SJCRH30 (cell line): ENCODE results near the genes SKAP2, EVX1 and HIBADH.

- RAMPAGE, long total RNA = no peak
These were observed 129.1 kb downstream of the SNX10 start for GRCh38 chr7:26420707-26421122.

GRCh38 chr7:26638066-26638455, 226.3 kb downstream of the SKAP2 start:
- RAMPAGE, long total RNA = no peak

GRCh38 chr7:26863870-26864979, at the start of gene SKAP2:
Gene SKAP2, minus strand, starts transcription at chr7:26864590.
- RAMPAGE, long total RNA = start-site peak on the minus strand at chr7:26864574-26864642, 28 and 14 reads in 2 replicates

- RAMPAGE, long total RNA = no peak
These were observed 8.6 kb downstream of the HOXA4 start for GRCh38 chr7:27121833-27122451.

DNA sequence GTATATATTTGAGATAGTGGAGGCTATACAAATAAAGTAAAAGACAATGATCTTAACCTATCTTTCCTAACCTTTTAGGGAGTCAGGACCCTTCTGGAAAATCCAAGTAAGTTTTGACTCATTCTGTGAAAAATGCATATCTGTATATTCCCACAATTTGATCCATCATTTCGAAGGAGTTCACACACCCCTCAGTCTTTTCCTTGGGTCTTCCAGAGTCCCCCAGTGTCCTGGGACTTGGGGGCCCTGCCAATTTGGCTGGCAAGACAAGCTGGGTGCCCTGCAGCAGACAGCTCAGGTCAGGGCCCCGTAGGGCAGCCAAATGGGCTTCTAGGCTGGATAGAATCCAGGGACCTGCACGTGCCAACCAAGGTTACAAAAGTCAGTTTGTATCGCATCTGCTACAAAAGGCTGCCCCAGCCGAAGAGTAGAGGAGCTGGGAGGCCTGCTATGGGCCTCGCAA, 2.7 kb upstream of the HOXA10 start:
- RAMPAGE, long total RNA = no peak

GRCh38 chr7:27189204-27189776, 4.3 kb upstream of the HOXA11 start:
- RAMPAGE, long total RNA = no peak

- RAMPAGE, long total RNA = no peak
These were observed at the start of gene EVX1 for GRCh38 chr7:27242375-27242913. Gene EVX1, plus strand, starts transcription at chr7:27242802.

DNA sequence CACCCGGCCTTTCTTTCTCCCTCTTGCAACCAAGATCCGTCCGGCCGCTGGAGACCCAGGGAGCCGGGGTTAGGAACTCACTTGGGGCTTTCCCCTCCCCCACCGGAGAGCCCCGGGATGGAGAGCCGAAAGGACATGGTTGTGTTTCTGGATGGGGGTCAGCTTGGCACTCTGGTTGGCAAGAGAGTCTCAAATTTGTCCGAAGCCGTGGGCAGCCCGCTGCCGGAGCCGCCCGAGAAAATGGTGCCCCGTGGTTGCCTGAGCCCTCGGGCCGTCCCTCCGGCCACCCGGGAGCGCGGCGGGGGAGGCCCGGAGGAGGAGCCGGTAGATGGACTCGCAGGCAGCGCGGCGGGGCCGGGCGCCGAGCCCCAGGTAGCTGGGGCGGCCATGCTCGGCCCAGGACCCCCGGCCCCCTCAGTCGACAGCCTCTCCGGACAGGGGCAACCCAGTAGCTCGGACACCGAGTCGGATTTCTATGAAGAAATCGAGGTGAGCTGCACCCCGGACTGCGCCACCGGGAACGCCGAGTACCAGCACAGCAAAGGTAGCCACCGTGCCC, 391 bp downstream of the EVX1 start:
- RAMPAGE, long total RNA = no peak

- RAMPAGE, long total RNA = no peak
These were observed 129.6 kb downstream of the EVX1 start for GRCh38 chr7:27372091-27372798.

- RAMPAGE, long total RNA = no peak
These were observed 133.3 kb downstream of the EVX1 start for GRCh38 chr7:27375743-27376484.

DNA sequence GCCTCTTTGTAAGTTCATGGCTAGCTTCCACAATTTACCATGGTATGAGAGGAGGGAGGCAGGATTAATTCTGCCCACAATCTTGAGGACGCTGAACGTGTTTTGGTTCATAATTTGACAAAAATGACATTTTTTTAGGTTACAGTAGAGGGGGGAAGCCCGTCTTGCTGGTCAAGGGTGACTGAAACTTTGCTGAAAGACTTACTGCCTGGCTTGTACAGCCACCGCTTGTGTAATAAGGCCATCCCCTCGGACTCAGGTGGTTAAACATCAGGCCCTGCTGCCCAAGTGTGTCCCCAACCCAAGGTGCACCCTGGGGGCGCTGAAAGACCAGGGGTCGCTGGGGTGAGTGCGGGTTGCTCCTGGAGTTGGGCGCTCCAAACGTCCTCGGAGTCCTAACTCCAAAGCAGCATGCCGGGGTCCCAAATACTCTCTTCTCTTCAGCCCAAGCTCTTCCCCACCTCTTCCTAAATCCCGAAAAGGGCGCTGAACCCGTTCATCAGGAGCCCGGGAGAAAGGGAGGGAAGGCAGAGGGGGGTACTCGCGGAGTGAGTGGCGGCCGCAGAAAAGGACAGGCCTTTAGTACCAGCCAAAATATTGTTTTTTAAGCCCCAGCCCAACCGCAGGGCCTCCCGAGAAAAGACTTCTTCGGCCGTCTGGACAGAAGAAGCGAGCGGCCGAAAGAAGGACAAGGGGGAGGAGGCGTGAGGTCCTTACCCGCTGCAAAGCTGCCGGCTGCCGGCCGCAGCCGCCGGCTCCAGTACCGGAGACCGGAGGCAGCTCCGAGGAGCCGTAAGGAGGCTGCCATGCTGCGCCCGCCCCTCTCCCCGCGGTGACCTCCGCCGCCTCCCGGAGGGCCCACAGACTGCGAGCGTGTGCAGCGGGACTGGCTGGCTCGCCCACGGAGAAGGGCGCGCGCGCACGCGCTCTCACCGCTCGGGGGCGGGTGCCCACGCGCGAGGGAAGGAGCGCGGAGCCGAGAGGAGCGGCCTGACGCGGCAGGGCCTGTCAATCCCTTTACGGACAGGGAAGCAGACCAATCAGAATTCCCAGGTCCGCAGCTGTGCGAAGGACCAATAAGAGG, at the start of gene HIBADH:
TSS of gene HIBADH (minus strand) at position 903 of the 1,084 bp plus-strand sequence.
- RAMPAGE, long total RNA = no peak

- RAMPAGE, long total RNA = no peak
These were observed 39.7 kb downstream of the TAX1BP1 start for GRCh38 chr7:27779493-27780209.

- RAMPAGE, long total RNA = no peak
These were observed 59.8 kb downstream of the TAX1BP1 start for GRCh38 chr7:27799772-27800148.

DNA sequence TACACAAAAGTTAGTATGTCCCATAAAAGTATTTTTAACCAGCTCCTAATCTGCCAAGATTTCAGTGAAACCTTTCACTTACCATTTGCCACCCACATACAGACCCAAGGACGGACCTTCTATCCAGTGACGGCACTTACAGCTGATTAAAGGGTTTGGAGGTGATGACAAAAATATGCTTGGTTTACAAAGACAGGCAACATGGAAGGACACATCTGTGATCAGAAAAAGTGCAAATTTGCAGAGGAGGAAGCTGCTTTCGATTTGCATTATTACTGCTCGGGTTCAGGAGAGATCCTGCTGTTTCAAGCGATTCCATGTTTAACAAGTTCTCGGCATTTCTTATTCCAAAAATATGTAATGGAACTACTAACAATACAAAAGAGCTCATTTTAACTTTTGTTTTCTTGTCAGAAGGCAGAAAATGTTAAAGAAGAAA, 109.0 kb downstream of the JAZF1 start:
- RAMPAGE, long total RNA = no peak

GRCh38 chr7:28151943-28152575, 28.5 kb downstream of the JAZF1 start:
- RAMPAGE, long total RNA = no peak

GRCh38 chr7:28405663-28405881, 6.7 kb upstream of the CREB5 start:
- RAMPAGE, long total RNA = no peak

DNA sequence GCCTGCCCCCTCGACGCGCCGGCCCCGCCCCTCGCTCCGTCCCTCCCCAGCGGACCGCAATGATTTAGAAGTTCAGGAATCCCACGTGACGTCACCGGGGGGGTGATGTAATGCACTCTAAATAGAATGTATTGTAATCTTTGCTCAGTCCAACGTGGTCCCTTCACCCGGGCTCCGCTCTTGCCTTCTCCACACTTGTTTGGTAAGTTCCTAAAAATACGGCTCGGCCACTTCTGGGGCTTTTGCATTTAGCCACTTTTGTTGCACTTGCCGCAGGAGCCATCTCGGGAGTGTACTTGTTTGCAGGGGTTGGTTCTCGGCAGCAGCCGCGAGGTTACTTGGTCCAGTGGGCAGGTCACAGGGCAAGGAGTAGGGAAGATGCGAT, 3.1 kb upstream of the CREB5 start:
- RAMPAGE, long total RNA = no peak

DNA sequence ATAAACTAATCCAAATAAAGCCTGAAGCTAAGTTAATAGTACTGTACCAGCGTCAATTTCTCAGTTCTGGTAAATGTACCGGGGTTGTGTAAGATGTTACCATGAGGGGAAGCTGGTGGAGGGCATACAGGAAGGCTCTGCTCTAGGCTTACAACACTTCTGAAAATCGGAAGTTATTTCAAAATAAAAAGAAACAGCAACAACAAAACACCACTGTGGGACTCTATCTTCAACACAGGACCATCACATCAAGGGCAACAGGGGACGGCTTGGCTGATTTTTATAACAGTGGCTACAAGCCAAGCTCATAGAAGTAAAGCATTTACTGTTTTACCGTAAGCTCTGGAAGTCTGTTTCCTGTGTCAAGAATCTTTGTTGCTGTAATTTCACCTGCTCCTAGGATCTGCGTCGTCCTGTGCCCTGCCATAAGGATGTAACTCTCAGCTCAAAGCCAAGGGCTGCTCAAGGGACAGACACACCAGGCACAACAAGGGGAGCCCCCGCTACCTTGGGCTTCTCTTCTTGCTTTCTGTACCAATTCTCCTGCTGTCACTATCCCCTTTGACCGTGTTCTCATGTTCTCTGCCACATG, 257.2 kb downstream of the CREB5 start:
- RAMPAGE, long total RNA = no peak

- RAMPAGE, long total RNA = no peak
These were observed 249.9 kb downstream of the TRIL start for GRCh38 chr7:28708116-28708703.

DNA sequence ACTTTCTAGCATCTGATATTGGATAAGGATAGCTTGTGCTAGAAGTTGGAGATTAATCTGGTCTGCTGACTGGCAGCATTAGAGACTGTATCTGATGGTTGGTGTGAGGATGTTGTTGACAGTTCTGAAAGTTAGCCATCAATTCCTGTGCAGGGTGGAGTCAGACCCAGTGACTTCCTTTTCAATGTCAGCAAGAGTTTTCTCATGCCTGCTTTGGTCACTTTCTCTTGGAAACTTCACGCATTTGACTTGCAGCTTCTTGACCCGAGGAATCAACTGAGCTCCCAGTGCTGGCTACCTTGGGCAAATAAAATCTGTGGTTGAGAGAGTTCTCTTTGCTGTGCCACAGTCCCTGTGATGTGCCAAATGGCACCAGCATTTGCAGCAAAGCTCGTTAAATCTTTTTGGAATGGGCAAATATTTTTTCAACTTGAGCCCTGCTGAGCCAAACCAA, 233.0 kb downstream of the TRIL start:
- RAMPAGE, long total RNA = no peak